Neutrophil (primary cell): ENCODE results near the gene TMEM30B.

DNA sequence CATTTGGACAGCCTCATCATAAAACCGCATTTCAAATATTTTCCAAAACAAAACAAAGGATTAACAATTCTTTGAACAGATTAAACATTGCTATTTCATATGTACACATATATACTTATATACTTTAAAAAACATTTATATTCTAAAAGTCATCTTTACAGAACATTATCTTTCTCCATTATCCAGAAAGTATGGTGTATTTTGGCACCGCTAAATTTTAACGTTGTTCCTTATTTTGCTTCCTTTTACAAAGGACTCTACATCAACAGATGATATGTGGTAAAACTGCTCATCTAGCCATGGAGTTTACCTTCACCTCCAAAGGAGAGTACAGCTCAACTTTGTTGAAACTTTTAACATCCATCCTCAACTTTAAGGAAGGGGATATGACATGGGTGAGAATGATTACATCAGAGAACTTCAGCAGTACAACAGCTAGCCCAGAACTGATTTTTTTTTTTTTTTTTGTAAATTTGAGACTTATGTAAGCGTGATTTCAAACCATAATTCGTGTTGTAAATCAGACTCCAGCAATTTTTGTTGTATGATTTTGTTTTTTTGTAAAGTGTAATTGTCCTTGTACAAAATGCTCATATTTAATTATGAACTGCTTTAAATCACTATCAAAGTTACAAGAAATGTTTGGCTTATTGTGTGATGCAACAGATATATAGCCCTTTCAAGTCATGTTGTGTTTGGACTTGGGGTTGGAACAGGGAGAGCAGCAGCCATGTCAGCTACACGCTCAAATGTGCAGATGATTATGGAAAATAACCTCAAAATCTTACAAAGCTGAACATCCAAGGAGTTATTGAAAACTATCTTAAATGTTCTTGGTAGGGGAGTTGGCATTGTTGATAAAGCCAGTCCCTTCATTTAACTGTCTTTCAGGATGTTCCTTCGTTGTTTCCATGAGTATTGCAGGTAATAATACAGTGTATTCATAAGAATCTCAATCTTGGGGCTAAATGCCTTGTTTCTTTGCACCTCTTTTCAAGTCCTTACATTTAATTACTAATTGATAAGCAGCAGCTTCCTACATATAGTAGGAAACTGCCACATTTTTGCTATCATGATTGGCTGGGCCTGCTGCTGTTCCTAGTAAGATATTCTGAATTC, 43.5 kb downstream of the PPM1A start:
- PRO-cap = no peak

- PRO-cap = no peak
Measured at GRCh38 chr14:61178345-61179266, 102.5 kb downstream of the TMEM30B start.

GRCh38 chr14:61280873-61281677, at the start of gene TMEM30B:
Gene TMEM30B, minus strand, starts transcription at chr14:61281338.
- PRO-cap = no peak

- PRO-cap = no peak
Measured at GRCh38 chr14:61337719-61338311, 16.4 kb downstream of the PRKCH start.

DNA sequence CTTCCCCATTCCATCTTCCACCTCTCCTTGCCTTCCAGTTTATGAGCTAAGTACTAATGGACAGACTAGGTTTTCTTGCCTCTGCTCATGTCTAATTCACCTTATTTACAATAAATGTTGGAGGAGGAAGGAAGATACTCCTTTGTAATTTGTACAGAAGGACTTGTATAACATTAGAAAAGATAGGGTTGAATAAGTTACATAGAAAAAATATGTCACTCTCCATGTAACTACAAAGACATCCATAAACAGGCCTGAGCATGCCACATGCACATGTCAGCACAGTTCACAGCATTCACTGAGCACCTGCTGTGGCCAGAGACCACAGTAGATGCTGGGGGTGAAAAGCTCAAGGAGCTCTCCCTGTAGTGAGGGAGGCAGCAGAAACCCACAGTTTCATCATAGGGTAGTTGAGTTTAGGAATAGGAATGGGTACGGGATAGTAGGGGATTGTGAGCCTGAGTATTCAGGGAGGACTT, 19.9 kb downstream of the PRKCH start:
- PRO-cap = no peak

- PRO-cap = no peak
Measured at GRCh38 chr14:61471970-61472803, 150.8 kb downstream of the PRKCH start.

GRCh38 chr14:61561000-61561373, 134.3 kb upstream of the HIF1A start:
- PRO-cap = no peak

DNA sequence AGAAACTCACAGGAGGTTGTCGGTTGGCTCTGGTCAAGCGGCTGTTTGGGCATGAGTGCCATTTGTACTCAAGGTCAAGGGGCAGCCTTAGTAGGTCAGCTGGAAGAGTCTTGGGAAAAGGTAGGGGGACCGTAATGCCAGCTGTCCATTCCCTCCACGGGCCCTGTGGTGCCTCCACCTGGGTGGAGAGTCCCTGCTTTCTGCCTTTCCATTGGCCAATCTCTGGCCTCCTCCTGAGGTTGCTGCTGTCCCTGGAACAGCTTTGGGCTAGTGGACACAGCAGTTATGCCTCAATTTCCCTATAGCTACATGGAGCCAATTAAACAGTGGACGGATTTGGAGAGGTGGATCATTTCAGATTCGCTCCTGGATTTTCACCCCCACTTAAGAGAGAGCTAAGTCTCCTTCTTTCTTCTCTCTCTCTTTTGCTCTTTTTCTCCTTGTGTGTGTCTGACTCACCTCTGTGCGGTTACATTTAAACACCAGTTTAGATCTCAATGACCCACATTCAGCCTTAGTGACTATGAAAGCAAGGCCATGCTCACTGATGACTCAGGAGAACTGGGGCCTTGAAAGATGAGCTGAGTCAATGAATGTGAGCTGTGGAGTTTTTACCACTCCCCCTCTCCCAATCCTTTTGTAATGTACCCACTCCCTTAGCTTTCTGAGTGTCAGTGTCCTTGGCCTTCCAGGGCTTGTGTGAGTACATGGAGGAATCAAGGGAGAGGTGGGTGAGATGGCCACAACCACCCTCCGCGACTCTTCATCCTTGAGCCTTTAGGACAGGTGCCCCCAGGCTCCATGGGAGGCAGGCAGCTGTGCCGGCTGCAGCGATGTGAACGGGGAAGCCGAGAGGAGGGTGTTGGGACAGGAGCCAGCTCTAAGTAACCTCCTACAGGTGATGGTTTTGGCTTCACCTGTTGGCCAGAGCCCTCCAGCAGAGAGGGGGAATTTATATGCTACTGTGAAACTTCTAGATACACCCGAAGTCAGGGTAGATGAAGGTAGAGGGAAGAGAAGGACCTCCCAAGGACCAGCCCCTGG, 132.5 kb upstream of the HIF1A start:
- PRO-cap = no peak

- PRO-cap = no peak
Measured at GRCh38 chr14:61565788-61566371, 129.4 kb upstream of the HIF1A start.

GRCh38 chr14:61566450-61567138, 128.7 kb upstream of the HIF1A start:
- PRO-cap = no peak

- PRO-cap = no peak
Measured at GRCh38 chr14:61719720-61720223, 24.5 kb downstream of the HIF1A start.

DNA sequence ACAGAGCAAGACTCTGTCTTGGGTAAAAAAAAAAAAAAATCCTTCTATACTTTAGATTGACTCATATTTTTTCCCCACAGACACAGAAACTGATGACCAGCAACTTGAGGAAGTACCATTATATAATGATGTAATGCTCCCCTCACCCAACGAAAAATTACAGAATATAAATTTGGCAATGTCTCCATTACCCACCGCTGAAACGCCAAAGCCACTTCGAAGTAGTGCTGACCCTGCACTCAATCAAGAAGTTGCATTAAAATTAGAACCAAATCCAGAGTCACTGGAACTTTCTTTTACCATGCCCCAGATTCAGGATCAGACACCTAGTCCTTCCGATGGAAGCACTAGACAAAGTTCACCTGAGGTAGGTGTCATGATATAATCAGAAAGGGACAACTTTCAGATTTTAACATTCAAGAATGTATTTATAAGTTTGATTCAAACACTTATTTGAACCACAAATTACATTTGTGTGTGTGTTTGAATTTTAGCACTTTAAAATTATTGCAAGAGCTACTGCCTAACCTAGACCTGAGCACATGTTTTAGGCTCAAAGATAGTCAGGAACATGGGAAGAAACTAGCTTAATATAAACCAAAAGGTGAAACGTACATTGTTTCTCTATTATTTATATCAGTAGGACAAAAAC, 24.1 kb upstream of the SNAPC1 start:
- PRO-cap = no peak

DNA sequence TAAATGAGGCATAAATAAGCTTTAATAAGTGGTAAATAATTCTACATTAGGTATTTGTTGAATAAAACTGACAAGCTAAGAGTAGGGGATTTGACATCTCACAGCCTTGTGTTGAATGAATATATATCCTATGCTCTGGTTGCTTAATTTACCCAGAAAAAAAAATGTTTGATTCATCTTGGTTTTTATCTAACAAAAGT, 22.9 kb upstream of the SNAPC1 start:
- PRO-cap = no peak

- PRO-cap = no peak
Measured at GRCh38 chr14:61752501-61753159, 9.6 kb upstream of the SNAPC1 start.

DNA sequence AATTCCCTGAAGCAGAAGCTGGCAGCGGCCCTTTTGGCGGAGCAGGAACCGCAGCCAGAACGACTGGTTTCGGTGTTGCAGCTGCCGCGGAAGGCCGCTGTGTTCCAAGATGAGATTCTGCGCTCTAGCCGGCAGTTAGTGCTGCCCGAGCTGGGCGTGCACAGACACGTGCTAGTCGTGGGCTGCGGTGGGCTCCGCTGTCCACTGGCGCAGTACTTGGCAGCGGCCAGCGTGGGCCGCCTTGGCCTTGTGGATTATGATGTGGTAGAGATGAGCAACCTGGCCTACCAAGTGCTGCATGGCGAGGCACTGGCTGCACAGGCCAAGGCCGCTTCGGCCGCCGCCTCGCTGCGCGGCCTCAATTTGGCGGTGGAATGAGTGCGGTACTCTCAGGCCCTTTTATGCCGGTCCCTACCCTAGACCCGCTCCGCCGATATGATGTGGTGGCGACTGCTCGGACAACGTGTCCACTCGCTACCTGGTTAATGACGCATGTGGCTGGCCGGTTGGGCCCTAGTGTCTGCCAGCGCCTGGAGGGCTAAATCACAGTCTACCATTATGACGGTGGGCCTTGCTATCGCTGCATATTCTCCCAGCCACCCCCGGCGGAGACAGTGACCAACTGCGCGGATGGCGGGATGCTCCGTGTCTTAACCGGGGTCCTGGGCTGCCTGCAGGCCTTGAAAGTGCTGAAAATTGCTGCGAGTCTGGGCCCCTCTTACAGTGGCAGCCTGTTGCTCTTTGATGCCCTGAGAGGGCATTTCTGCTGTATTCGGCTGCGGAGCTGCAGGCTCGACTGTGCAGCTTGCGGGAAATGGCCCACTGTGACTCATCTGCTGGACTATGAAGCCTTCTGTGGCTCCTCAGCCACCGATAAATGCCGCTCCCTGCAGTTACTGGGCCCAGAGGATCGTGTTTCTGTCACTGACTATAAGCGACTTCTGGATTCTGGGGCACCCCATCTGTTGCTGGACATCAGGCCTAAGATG, 52.1 kb downstream of the SYT16 start:
- PRO-cap = no peak

DNA sequence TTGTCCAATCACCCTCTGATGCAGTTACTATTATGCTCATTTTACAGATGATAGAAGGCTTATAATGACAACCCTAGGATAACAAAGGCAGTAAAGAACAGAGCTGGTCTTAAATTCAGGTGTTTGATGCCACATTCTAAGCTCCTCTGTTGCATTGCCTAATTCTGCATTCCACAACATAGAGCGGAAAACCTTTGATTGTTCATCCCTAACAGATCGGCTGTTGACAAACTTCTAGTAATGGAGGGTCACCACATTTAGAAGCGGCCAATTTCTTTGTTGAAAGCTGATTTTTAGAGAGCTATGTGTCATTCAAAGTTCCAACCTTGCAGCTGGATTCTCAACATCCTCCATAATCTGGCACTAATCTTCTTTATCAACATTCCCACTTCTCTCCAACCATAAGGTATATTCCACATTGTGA, 371.1 kb downstream of the SYT16 start:
- PRO-cap = no peak

GRCh38 chr14:63205050-63205331, 748 bp downstream of the RHOJ start:
- PRO-cap = no peak

DNA sequence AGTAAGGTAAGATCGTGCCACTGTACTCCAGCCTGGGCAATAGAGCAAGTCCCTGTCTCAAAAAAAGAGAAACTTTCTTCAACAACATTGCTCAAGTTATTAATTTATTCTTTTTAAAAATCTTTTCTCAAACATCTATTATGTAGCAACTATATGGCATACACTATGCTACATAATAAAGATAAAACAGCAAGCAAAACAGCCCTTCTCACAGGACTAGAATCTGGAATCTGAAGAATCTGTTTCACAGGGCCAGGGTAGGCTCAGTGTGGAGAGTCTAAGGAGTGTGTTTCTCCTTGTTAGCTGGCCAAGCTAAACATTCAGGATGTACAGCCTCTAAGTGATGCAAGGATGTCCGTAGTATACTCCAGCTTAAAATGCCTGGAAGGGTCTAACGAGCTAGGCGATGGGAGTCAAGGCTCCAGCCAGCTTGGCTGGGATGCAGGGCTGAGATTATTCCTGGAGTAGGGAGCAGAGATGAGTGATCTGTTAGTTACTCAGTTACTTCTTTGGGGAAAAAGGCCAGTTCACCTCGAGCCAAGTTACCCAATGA, 40.8 kb downstream of the SYNE2 start:
- PRO-cap = no peak

DNA sequence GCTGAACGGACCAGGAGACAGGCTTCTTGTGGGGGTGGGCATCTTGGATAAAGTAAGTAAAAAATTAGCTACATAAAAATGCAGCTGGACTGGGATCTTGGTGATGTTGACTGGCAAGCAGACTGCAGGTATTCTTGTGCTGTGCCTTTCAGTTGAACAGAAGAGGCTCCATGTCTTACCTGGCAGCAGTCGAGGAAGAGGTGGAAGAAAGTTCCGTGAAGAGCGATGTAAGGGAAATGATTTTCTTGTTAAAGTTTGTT, 195.6 kb downstream of the ESR2 start:
- PRO-cap = no peak

DNA sequence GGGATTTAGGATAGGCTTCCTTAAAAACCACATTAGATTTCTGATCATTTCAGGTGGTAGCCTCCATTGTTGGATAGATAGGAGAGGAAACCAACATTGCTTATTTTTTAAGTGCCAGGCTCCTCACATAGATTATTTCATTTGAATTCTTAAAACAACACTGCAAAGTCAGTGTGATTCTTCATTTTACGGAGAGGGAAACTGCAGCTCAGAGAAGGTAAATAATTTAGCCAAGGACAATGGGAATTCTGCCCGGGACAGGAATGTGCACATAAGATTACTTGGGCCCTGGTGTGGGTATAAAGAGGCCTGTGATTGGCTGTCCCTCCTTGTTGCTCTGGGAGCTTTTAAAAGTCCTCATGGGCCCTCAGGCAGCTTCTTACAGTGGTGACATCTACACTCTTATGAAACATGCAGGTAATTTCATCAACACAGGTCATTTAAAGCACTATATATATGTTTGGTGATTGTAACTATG, 100.4 kb downstream of the ESR2 start:
- PRO-cap = no peak